Melanocyte of skin (primary cell): ENCODE measurements around the gene THPO.

DNA sequence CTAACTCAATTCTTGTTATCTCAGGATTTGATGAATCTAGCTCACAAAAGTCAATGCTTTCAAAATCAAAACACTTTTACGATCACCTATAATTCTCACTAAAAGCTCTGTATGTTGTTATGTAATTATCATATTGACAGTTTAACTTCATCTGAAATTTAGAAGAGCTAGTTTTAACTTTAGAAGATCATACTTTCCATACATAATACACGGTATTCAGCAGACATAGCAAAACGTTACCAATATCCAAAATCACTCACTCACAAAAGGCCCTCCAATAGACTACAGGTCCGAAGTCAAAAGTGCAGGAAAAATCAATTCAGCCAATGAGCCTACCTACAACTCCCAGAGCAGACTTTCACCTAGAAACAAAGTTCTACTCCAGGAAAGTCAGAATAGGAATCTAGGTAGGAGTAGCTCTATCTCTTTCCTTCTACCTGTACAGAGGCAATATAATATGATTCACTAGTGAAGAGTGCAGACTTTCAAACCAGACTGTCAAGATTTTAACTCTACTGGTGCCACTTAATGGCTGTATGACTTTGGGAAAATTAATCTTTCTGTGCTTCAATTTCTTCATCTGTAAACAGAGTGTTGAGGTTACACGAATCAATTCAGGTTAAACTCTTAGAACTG lies 9.6 kb downstream of the DCUN1D1 start:
- CAGE, long polyA plus RNA, 2 experiments: no peak in any of the 2 experiments

DNA sequence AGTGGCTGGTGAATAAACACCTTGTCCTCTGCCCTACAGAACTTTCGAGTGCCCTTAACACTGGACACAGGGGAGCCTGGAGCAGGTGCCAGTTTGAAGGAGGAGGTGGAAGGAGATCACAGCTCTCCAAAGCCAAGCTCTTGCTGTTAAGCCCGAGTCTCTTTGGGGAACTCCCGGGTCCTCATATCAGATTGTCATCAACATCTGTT lies 31.3 kb downstream of the LAMP3 start:
- CAGE, long polyA plus RNA, 2 experiments: no peak in any of the 2 experiments

GRCh38 chr3:183179150-183180023 lies 16.9 kb upstream of the LAMP3 start:
- CAGE, long polyA plus RNA, 2 experiments: no peak in any of the 2 experiments

DNA sequence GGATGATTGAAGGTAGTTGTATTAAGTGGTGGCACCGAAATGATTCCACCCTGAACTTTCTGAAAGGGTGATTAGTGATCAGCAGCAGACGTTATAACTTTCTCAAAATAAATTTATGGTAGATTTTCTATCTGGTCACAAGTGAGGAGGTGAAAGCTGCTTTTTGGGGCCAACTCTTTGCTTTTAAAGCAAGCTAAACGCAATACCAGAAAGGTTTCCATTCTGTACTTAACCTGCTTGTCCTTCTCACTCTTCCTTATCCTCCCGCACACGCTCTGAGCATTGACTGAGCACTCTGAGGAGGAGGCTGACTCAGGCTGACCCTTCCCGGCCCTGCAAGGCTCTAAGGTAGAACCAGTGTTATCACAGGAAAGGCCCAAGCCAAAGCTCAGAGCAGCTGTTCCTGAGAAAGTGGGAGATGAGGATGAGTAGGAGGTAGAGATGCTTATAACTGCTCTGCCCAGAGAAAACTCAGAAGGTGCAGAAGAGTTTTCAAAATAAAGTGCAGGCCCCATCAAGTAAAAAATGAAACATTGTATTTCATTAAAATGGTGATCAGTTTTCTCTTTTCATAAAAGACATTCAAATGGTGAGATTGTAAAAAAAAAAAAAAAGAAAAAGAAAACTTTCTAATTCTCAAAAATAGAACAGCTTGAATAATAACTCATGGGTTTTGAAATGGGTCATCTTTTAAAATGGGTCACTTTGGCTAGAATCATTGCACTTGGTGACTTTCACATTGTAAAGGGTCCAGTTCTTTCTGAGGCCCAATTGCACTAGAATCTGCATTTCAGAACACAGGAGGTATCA lies 2.4 kb downstream of the B3GNT5 start:
- CAGE, long polyA plus RNA, 2 experiments: no peak in any of the 2 experiments

DNA sequence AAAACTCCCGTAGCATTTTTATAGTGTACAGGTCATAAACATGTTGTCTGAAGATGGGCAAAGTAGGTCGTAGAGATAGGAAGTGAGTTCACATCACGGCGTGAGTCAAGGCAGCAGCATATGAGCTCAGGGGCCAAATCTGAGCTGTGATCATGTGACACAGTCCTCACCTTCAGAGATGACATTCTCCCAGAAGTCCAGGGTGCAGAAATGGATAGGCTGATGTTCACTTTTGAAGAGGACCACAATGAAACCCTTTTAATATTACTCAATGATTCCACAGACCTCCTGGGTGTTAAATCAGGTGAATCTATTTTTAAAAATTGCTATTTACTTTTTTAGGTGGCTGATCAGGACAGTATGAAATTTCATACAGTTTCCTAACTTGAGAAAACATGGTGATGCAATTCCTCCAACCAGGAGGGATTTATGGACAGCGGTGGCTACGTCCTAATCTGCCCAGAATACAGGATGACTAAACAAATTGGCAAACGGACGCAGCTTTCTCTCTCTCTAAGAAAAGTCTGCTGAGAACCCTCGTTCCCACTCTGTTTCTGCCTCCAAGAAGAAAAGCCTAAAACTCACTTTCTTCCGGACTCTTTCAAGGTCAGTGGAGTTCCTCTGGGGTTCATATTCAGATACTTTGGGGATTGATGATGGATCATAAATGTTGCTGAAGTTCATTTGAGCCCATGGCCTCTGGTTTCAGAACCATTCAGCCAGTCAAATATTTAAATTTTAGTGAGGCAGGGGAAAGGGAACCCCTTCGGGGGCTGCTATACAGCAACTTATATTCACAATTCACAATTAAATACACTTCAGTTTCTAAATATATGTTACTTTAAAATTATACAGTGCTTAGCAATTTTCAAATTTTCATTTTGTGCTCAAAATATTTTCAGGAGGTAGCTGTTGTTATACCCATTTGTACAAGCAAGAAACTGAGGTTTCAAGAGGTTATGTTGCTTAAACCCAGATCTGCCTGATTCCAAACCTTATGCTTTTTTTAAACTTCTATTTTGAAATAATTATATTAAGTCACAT lies 34.5 kb downstream of the B3GNT5 start:
- CAGE, long polyA plus RNA, 2 experiments: no peak in any of the 2 experiments

DNA sequence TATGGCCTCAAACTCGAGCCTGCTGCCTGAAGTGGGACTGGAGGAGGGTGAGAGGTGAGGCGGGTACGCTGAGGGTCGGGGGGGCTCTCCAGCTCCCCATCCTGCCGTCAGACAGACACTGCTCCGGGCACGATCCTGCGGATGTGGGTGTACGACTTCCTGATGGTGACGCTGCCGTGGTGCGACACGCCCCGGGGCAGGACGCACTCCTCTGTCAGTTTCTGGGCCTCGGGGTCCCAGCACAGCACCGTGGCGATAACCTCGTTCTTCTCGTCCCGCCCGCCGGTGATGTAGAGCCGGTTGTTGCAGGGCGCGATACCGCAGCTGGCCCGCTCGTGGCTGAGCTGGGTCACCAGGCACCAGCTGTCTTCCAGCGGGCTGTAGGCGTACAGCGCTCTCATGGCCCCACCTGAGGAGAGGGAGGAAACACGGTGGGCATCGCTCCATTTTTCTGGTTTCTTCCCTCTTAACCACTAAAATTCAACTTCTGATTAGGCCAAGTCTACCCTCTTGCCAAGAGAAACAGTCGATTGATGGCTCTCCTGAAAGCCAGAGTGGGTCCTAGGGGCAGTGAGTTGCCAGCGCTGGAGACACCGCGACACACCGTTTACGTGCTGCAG lies 63.5 kb upstream of the MCF2L2 start:
- CAGE, long polyA plus RNA, 2 experiments: no peak in any of the 2 experiments

DNA sequence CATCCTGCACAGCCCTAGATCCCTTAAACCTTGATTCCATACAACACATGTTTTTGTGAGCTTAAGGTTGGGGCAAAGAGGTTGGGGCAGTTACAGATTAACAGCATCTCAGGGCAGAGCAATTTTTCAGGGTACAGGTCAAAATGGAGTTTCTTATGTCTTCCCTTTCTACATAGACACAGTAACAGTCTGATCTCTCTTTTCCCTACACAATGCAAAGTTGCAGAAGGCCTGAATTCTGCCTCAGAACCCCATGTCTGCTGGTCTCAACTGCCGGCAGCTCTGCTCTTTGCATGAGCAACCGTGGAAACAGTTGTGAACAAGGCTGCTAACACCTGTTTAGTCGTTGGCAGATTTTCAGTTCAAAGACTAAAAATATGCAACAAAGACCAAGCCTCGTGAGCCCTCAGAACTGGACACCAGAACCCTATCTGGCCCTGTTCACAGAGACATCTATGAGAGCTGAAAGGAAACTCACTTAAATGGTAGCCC lies 43.7 kb downstream of the KLHL6 start:
- CAGE, long polyA plus RNA, 2 experiments: no peak in any of the 2 experiments

DNA sequence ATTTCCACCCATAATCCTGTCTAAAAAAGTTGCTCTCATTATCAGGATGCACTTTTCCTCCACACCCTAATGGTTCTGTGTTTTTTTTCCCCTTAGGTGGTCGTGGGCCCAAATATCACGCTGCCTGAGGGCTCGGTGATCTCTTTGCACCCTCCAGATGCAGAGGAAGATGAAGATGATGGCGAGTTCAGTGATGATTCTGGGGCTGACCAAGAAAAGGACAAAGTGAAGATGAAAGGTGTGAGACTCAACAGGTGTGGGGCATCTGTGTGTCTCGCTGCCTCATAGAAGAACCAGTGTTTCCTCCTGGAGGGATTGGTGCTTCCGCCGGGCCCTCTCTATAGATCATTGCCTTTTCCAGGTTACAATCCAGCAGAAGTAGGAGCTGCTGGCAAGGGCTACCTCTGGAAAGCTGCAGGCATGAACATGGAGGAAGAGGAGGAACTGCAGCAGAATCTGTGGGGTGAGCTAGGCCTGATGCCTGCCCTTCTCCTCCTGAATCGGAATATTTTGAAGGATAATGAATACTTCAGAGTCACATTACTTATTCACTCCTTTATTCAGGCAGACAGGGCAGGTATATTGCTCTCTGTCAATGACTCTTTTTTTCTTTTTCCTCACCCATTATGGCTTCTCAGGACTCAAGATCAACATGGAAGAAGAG lies 7.1 kb downstream of the EIF2B5 start:
- CAGE, long polyA plus RNA, 2 experiments: no peak in any of the 2 experiments

GRCh38 chr3:184160890-184161184 lies 5.7 kb downstream of the DVL3 start:
- CAGE, long polyA plus RNA, 2 experiments: no peak in any of the 2 experiments

- CAGE, long polyA plus RNA, 2 experiments: no peak in any of the 2 experiments
Measured at GRCh38 chr3:184164154-184165296, 9.3 kb downstream of the DVL3 start.

DNA sequence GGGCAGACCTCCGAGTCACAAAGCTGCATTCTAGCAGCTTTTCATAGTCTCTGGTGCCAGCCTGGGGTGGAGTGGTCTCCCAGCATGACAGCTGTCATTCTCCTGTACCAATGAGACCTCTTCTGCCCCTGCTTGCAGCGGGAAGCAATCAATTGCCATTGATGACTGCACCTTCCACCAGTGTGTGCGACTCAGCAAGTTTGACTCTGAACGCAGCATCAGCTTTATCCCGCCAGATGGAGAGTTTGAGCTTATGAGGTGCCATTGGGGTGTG lies 4.5 kb upstream of the ABCF3 start:
- CAGE, long polyA plus RNA, 2 experiments: no peak in any of the 2 experiments

DNA sequence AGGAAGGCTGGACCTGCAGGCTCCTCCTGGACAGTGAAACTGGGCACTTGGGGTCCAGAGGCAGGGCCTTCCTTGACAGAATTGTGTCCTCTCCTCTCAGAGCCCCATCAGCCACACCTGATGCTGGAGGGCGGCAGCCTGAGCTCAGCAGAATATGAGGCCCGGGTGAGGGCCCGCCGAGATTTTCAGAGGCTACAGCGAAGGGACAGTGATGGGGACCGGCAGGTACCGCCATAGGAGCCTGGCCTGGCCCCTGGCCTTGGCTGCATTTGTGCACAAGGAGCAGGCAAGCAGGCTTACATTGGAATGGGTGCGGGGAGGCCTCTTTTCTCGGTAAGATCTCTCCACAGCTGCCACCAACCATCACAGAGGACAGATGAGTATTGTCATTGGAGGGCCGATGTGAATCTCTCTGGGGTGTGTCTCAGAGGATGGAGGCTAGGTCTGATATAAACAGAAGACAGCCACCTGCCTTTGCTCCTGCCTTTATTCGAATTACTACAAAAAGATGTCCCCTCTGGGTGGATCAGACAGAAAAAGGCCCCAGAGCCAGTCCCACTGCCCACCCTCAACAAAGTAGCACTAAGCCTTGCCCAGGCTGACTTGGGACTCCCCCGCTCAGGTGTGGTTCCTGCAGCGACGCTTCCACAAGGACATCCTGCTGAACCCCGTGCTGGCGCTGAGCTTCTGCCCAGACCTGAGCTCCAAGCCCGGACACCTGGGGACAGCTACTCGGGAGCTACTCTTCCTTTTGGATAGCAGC lies 5.3 kb downstream of the VWA5B2 start:
- CAGE, long polyA plus RNA, 2 experiments: no peak in any of the 2 experiments

DNA sequence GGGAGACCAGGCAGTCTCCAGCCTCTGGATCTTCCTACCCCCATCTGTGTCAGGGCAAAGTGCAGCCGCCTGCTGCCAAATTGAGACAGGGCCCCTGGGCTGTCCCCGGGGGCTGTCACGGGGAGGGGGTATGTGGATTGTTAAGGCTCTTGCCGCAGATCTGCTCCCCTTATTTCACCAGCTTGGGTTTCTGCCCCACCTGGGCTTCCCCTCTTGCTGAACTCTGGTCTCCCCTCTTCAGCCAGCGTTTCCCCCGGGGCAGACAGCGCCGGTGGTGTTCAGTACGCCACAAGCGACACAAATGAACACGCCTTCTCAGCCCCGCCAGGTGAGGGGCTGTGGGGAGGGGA lies 1.5 kb downstream of the EIF4G1 start:
- CAGE, long polyA plus RNA, 2 experiments: no peak in any of the 2 experiments

DNA sequence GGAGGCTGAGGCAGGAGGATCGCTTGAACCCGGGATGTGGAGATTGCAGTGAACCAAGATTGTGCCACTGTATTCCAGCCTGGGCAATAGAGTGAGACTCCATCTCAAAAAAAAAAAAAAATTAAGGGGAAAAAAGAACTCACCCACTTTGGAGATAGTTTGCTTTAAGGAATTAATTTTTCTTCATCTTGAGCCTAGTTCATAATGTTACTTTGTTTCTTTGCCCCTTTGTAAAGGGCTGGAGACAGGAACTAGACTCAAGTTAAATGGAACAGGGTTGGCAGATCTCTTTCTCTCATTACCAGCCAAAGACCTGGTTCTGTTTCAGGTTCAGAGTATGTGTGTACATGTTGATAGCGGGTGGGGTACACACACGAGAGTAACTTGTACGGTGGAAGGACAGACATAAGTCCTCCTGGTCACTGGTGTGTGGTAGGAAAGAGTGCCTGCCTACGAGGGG lies 4.6 kb downstream of the EIF4G1 start:
- CAGE, long polyA plus RNA, 2 experiments: no peak in any of the 2 experiments

- CAGE, long polyA plus RNA, 2 experiments: no peak in any of the 2 experiments
Measured at GRCh38 chr3:184361205-184361533, 236 bp downstream of the CLCN2 start.

GRCh38 chr3:184364737-184365678 lies 3.5 kb downstream of the POLR2H start:
- CAGE, long polyA plus RNA, 2 experiments: no peak in any of the 2 experiments

GRCh38 chr3:184377581-184378548 lies at the start of gene THPO:
Gene THPO (minus strand): TSS chr3:184378207.
- CAGE, long polyA plus RNA, 2 experiments: no peak in any of the 2 experiments

GRCh38 chr3:184572507-184573365 lies 11.2 kb downstream of the EPHB3 start:
- CAGE, long polyA plus RNA, 2 experiments: no peak in any of the 2 experiments

- CAGE, long polyA plus RNA, 2 experiments: no peak in any of the 2 experiments
Measured at GRCh38 chr3:184582480-184582943, 20.9 kb downstream of the EPHB3 start.

- CAGE, long polyA plus RNA, 2 experiments: no peak in any of the 2 experiments
Measured at GRCh38 chr3:184626947-184627343, 65.4 kb downstream of the EPHB3 start.